ENCODE measurements around a stretch of chr2.

GRCh38 chr2:22290251-22290494, 1094.8 kb upstream of the KLHL29 start:
- PRO-cap = no peak

GRCh38 chr2:23127249-23127927, 257.6 kb upstream of the KLHL29 start:
- PRO-cap = no peak

GRCh38 chr2:23351495-23351881, 33.5 kb upstream of the KLHL29 start:
- PRO-cap = no peak

GRCh38 chr2:23360839-23361302, 24.1 kb upstream of the KLHL29 start:
- PRO-cap = no peak

DNA sequence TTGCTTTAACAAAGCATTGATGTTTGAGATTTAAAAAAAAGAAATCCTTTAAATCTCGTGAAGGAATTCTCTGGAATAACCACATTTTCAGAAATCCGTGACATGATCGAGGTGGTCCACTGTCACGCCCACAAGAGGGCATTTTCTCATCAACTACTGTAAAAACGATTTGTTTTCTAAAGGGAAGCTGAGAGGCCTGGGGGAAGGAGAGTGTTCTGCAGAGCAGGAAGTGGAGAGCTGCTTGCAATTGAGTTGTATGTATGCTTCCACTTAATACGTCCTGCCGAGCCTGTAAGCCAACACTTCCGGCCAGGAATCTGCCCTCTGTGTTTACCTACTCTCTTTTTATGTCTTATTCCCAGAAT, 19.4 kb downstream of the KLHL29 start:
- PRO-cap = no peak

- PRO-cap = no peak
These were observed 65.0 kb downstream of the KLHL29 start for GRCh38 chr2:23450013-23450418.

DNA sequence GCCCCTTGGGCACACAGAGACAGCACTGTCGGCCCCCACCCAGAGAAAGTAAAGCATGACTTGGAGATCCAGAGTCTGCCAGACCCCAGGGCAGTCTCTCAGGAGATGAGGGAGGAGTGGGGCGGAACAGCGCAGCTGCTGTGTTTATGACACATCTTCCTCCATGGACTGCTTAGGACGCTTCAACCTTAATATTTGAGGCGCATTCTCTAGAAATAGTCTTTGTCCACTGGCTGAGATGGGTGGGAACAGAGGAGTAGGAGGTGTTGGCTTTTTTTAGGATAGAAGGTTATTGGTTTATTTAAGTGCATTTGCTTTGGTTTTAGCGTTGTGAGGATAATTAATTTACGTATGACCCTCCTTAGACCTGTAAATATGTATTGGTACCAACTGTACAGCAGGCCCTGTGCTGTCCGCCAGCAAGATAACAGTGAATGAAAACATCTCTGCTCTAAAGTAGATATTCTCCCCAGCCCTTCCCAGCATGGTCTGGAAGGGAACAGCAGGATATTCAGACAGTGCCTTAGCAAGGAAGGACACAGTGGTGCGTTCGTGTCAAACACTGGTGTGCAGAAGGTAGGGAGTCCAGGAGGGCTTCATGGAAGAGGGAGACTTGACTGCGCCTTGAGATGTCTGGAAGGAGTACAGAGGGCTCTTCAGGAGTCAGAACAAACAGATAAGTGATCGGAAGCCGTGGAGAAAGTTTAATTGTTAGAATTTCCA, 114.8 kb downstream of the KLHL29 start:
- PRO-cap = no peak

- PRO-cap = no peak
These were observed 209.0 kb downstream of the KLHL29 start for GRCh38 chr2:23593719-23594722.

- PRO-cap = no peak
These were observed 217.1 kb downstream of the KLHL29 start for GRCh38 chr2:23601878-23602697.

- PRO-cap = no peak
These were observed 169.2 kb downstream of the ATAD2B start for GRCh38 chr2:23757505-23758382.

DNA sequence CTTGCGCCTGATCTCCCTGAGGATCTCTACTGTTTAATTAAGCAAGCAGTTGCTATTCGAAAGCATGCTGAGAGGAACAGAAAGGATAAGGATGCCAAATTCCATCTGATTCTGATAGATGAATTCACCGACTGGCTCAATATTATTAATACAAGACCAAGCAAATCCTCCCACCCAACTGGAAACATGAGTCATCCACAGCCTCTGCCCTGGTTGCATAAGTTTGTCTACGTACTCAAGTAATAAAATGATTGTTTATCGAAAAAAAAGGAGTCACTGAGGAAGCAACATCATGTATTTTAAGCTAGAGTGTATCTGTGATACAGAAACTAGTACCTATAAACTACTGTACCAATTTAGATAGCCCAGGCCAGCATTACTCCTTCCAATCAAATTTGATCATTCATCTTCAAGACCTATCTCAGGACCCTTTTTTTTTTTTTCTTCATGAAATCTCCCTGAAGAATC, 26.0 kb downstream of the ATAD2B start:
- PRO-cap = no peak

GRCh38 chr2:24010234-24011291, 678 bp downstream of the MFSD2B start:
- PRO-cap = no peak

DNA sequence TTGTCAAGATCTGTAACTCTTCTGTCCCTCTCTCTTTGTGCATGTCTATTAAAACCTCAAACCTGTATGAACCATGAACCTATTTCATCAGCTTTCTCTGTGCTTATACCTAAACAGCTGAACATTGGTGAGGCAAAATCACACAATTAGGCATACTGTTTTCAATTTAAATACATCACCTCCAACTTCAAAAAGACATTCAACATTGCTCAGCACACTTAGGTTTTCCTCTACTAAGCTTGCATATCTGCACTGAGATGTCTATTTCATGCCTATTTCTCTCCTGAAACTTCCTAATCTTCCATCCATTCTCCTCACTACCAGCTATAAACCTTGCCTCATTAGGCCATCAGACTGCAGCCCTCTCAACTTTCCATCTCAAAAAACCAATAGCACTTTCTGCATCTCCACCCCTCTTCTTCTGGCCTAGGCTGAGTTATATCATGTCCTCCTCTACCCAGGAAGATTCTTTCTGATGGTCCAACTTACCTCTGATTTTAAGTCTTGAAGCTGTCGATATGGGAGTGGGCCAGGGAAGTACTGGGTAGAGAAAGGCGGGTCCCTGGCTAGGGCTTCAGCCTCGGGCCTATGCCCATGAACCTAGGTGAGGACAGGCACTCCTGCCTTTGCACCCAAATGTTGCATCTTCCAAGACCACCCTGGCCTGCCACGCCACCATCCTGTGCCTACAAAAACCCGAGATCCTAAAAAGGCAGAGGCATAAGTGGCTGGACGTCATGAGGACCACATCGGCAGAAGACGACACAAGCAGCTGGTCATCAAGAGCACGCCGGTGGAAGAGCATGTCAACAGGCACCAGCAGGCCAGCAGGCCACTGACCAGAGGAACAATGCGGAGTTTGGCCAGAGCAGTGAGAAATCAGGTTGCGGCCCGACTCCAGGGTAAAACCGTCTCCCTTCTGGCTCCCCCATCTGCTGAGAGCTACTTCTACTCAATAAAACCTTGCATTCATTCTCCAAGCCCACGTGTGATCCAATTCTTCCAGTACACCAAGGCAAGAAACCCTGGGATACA, 78.6 kb downstream of the ITSN2 start:
- PRO-cap = no peak

DNA sequence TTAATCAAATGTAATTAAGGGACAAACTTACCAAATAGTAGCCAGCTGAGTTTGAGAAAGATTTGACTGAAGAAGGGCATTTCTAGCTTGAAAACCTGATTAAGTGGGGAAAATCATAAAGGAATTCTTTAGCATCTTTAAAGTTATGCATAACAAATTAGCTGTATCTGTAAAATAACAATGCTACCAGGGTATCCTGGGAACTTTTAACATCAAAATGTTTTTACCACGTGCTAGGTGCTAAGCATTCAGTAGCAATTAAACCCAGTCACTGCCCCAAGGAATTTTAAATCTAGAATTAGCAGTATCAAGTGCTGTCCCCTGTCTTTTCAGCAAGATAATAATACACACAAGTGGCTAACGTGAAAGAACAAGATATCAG, 56.6 kb downstream of the ITSN2 start:
- PRO-cap = no peak

DNA sequence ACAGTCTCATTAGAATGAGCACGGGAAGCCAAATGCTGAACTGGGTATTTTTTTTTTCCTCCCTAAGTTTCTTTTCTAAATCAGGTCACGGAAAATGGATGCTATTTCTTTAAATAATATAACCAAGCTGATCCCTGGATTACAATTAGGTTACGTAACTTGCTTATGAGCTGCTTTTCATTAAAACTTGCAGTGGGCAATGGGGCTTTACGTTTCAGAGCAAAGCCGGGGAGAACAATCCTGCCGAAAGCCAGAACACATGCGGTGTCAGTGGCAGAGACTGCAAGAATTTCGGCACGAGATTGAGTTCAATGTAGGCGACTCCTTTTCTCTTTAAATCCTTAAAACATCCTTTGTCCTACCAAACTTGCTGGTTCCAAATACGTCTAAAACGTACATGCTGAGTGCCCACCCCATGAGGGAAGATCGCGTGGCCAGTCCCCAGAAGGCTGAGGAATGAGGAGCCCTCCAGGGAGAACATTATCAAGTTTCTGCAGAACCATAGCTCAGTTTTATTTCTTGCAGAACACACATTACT, 36.8 kb upstream of the NCOA1 start:
- PRO-cap = no peak

GRCh38 chr2:24497956-24498741, 7.1 kb downstream of the NCOA1 start:
- PRO-cap = no peak

DNA sequence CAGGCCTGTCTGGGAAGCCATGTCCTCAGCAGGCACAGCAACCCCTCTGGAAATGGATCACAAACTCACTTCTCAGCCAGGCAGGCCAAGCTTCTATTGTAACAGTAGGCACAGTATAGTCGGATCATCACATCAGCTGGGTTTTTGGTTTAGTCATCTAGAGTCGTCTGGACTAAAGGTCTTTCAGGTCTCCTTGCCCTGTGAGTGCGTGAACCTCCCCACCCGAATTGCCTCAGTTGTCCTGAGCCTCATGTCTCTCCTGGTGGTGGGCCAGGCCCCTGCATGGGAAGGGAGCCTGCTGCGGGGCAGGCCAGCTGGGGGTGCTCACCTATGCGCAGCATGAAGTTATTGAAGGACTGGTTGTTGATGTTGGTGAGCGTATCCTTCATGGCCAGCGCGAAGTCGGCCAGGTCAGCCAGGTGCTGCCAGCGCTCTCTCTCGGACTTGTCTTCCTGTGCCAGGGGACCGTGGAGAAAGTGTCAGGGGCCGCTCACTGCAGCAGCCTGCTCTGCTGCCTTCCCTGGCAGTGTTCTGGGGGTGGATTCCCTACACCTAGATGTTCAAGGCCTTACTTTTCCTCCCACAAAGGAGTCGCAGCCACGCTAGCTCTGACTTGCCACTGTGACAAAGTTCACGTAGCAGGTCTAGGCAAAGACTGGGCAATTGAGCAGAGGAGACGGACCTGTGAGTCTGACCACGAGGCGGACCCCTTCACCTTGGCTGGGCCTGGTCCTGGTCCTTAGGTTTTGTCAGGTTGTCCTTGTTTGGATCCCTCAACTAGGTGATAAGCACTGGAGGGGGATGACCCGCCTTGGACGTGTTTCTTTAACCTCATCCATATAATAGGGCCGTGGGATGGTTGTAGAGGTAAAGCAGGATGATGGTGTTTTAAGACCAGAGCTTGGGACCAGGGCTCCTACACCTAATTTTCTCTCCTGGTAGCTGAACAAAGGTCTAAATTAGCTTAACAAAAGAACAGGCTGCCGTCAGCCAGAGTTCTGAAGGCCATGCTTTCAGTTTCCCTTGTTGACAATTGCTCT, 28.3 kb downstream of the CENPO start:
- PRO-cap = no peak

- PRO-cap = no peak
These were observed 48.1 kb downstream of the ADCY3 start for GRCh38 chr2:24871889-24872460.

DNA sequence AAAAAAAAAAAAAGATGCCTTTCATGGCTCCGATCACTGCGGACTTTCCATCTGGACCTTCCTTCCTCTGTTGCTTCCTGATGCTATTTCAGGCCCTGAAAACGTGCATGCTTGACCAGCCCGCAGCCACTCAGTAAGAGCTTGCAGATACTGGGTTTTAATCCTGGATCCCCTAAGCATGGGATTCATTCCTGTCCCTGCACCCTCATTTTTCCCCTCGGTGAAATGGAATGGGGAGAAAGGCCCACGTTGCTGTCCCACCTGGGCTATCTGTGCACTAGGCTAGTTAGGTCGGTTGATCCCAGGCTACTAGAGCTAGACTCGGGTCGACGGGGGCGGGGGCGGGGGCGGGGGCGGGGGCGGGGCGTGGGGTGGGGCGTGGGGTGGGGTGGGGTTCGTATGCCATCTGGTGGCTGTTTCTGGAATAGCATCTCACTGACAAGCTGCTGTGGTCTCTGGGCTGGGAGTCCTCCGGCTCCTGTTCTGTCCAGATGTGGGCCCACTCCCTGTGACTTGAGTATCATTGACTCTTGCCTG, 39.3 kb downstream of the POMC start:
- PRO-cap = no peak

GRCh38 chr2:25215681-25216683, 47.6 kb upstream of the POMC start:
- PRO-cap = bidirectional peak, plus-strand start at chr2:25216187, minus-strand start at chr2:25216055

Measured in pulmonary lymph node (tissue), 1 donor.